Adrenal gland (tissue), 7 donors: ENCODE results near the gene BCAS1.

DNA sequence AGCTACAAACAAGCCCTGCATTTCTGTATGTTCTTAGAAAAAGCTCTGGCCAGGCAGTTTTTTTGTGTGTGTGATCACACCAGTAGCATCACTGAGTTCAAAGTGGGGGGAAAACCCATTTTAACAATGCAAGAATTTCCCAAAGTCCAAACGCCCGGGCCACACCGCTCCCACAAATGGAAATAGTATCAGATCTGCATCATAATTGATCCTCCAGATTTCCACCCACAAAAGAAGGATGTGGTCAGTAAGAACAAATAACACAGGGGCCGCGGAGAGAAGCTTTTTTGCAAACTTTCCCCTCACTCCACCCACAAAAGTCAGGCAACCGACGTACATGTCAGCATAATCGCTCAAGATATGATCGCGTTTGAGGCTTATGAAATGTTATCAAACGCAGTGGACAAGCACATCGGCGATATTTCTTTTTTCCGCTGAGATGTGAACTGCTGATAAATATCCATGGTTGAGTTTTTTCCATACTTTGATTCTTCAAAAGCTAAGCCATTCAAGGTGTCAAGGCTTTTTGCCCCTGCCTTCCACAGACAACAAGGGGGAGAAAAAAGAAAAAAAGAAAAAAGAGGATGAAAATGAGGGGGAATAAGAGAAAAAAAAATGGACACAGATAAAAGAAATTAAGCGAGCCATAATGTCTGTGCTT, 143.6 kb downstream of the ZFP64 start:
- PRO-cap, 3 experiments = no peak in any of the 3 experiments
- RAMPAGE, long total RNA, 4 experiments = no peak in any of the 4 experiments
- RRBS = no CpG with 5 or more reads among the region's 15 CpGs

DNA sequence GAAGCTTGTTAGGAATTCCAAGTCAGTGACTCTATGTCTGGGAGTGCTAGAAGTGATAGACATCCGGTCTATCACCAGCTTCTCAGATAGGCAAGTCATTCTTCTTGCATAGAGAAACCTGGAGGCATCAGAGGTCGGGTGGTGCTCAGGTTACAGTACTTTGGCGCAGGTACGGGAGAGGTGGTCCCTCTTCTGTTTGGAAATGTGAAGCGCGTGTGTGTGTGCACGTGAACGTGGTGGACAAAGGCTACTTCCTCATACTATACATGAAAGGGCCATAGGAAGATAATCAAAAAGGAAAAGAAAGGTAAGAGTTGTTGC, 299.2 kb upstream of the ZFP64 start:
- PRO-cap, 3 experiments = no peak in any of the 3 experiments
- RAMPAGE, long total RNA, 4 experiments = no peak in any of the 4 experiments
- RRBS = no CpG with 5 or more reads among the region's 8 CpGs

DNA sequence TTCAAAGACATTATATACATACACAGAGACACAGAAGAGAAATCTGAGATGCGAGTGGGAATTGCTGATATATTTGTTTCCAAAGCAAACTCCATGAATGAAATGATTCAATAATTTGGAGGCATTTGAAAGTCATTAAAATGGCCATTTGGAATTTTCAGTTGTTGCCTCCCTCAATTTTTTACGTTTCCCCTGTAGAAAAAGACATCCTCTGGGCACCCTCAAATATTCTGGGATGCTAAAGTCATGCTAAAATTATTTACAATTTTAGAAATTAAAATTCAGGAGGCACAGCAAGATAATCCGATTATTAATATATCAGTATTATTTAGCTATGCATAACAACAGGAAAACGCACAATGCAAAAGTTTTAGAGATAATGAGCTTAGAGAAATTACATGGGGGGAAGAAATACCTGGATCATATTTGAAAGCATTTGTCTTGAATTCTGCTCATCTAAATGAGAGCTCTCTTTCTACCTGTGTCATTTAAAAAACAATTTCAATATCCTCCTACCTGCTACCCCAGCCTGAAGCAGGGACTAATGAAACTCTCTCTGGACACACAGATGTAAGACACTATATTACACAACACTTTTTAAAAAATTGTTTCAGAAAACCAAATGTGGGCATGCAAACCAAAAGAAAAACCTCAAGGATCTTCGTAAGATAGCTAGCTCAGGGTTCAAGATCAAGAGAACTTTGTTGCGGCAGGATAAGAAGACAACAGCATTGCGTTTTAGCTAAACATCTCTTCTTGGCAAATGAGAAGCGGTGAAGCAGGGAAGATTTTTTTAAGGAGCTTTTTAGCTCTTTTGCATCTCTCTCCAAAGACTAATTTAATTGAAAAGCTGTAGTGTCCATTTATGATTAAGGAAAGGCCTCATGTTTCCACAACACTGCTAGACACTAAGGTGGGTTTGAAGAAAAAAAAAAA, 7.6 kb downstream of the TSHZ2 start:
- PRO-cap, 3 experiments = no peak in any of the 3 experiments
- RAMPAGE, long total RNA, 4 experiments = no peak in any of the 4 experiments
- RRBS = no CpG with 5 or more reads among the region's 8 CpGs

DNA sequence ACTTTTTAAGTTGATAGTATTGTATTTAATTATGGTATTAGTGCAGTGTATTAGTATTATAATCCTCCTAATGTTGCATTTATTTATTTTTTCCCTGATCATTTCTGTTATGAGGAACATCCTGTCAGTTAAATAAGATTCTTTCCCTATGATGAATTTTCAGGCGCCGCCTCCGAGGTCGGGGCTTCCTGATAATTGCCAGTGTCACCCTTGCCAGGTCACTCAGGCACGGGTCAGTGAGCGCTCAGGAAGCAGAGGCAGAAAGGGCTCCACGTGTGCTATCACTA, 64.8 kb downstream of the TSHZ2 start:
- PRO-cap, 3 experiments = no peak in any of the 3 experiments
- RAMPAGE, long total RNA, 4 experiments = no peak in any of the 4 experiments
- RRBS = no CpG with 5 or more reads among the region's 7 CpGs

GRCh38 chr20:53383660-53384443, 209.8 kb downstream of the ZNF217 start:
- PRO-cap, 3 experiments = no peak in any of the 3 experiments
- RAMPAGE, long total RNA, 4 experiments = no peak in any of the 4 experiments
- RRBS = 55% methylated on average over 2 of the region's 15 CpGs

DNA sequence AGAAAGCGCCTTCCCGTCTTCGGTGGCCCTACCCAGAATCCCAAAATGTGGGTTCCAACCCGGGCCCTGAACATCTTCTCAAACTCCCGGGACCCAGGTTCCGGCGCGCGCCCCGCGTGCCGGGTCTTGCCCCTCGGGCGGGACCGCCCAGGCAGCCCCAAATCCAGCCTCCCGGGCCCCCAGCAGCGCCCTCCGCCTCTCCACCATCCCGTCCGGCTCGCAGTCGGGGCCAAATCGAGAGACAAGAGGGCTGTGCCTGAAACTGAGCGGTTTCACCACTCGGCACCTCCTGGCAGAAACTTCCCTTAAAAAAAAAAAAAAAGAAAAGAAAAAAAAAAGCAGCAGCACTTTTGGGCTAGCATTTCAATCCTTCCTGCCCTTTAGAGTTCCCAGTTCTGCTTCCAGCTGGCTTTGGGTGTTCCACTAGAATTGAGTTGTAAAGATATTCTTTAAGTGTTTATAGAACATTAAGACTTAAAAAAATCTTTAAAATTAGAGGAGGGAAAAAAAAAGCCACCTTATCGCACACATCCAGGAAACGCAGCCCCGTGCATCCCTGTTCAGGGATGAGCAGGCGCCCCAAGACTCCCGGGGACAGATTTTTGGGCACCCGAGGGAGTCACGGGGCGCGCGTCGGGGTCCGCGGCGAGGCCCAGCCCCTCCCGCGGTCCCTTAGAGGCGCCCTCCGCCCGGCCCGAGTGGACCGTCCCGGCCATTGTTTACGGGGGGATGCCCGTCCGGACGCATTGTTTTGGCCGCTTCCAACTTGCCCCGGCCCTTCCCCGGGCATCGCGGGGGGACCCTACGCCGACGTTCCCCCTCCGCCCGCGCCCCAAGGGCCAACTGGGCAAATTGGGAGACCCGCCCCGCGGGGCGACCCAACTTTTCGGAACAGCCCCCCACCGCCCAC, 854 bp downstream of the ZNF217 start:
- PRO-cap, 3 experiments = peak in 3 of 3 experiments; most common plus-strand start position 711 of the sequence (in 2); most common minus-strand start position 236 of the sequence (in 3)
- RAMPAGE, long total RNA, 4 experiments = start-site peak on the minus strand in 1 of 4 experiments, centred at position 237 of the sequence, 7 reads per replicate
- RRBS = 2% methylated on average over 5 of the region's 68 CpGs

GRCh38 chr20:53660080-53660990, 66.7 kb upstream of the ZNF217 start:
- PRO-cap, 3 experiments = peak in 1 of 3 experiments; most common plus-strand start chr20:53660463 (in 1); most common minus-strand start chr20:53660336 (in 1)
- RAMPAGE, long total RNA, 4 experiments = no peak in any of the 4 experiments
- RRBS = no CpG with 5 or more reads among the region's 38 CpGs

- PRO-cap, 3 experiments = peak in 2 of 3 experiments; most common plus-strand start chr20:53828865 (in 1); most common minus-strand start chr20:53828838 (in 1)
- RAMPAGE, long total RNA, 4 experiments = no peak in any of the 4 experiments
- RRBS = no CpG with 5 or more reads among the region's 15 CpGs
These were observed 235.4 kb upstream of the ZNF217 start for GRCh38 chr20:53828590-53829820.

- PRO-cap, 3 experiments = no peak in any of the 3 experiments
- RAMPAGE, long total RNA, 4 experiments = no peak in any of the 4 experiments
- RRBS = no CpG with 5 or more reads among the region's 3 CpGs
These were observed 233.1 kb downstream of the BCAS1 start for GRCh38 chr20:53837285-53837786.

DNA sequence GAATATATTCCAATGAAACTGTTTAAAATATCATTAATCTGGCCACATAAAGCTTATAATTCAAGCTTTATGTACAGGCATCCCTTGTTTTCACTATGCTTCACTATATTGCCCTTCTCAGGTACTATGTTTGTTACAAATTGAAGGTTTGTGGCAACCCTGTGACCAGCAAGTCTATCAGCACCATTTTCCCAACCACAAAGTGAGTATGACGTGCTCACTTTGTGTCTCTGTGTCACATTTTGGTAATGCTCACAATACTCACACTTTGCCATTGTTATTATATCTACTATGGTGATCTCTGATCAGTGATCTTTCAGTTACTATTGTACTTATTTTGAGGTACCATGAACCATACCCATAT, 228.1 kb downstream of the BCAS1 start:
- PRO-cap, 3 experiments = no peak in any of the 3 experiments
- RAMPAGE, long total RNA, 4 experiments = no peak in any of the 4 experiments
- RRBS = no CpG with 5 or more reads among the region's 1 CpG

DNA sequence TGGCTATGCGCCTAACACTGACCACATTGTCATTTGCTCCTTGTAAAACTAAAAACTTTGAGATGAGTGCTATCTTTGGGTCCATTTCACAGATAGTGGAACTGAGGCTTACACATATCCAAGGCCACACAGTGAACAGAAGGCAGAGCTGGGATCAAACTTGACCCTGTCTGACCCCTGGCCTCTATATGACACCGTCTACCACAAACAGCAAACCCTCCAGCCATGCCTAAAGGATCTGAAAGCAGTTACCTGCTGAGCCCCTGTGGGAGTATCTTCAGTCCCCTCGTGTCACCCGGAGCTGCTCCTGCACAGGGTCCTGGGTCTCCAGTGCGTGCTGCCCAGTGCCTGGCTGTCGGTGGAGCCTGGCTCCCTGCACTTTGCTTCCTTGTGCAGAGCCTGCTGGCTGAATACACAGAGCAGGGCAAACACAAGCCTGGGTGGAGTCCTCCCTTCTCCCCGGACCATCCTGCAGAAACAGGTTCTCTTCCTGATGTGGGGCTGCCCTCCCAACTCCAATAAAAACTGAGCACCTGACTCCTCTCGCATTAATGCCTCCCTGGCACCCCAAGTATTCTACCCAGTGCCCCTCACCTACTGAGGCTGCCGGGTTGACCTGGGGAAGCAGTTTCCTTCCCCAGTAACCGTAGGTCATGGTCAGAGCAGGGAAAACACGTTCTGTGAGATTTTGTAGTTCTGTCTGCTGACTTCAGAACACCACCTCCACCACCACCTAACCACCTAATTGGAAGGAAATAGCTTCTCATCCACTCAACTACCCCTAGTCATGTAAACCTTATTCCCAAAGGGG, at the start of gene BCAS1:
Gene BCAS1 (minus strand): TSS at position 414 of the 811 bp plus-strand sequence.
- PRO-cap, 3 experiments = no peak in any of the 3 experiments
- RAMPAGE, long total RNA, 4 experiments = no peak in any of the 4 experiments
- RRBS = no CpG with 5 or more reads among the region's 11 CpGs

DNA sequence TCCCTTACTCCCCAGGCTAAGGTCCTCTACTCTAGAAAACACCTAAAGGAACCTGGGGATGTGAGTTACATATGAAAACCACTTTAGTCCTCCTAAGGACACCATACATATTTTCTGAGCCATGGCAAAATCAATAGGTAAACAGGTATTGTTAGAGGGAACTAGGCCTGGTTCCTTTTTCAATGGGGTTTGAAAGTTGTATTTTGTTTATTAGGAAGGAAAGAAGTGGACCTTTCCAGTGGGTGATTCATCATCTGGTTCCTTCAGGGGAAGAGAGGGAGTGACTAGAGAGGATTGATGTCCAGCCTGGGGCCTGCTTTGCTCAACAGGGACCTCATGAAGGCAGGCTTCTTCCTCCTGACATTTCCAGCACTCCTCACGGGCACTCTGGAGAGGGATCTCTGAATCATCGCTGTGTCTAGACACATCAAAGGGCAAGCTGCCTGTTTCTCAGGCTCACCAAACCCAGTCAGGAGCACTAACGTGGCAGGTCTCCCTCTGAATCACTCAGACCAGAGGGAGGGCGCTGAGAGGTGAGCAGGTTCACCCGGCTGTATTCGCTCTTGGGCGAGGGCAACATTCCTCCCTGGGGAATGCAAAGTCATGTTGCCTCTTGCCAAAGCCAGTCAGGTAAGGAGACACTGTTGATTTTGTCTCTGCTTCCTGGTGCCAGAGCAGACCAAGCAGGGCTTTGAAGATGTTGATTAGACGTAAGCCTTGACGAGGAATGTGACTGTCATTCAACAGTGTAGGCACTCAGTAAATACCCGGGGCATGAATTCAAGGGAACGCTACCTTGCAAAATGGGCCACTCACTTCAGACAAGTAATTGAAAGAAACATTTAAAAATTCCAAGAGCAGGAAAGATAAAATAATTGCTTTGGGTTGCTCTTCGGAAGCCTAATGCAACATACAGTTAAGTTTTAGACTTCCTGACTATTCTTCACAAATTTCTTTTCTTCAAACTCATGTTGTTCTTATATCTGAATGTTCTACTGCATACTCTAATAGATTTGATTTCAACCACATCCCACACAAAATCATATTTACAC, 50.2 kb downstream of the CYP24A1 start:
- PRO-cap, 3 experiments = no peak in any of the 3 experiments
- RAMPAGE, long total RNA, 4 experiments = no peak in any of the 4 experiments
- RRBS = no CpG with 5 or more reads among the region's 12 CpGs

DNA sequence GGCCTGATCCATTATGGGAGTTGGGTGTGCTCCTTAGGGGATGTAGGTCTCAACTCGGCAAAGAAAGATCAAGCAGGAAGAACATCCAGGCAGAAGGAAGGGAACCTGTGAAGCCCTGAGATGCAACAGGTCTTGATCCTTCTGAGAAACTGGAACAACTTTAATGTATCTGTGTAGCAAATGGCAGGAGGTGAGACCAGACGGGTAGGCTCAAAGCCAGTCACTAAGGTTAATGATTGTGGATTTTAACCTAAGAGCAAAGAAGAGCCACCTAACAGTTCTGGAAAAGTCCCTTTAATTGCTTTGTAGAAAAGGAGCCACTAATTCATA, 326.4 kb downstream of the CBLN4 start:
- PRO-cap, 3 experiments = no peak in any of the 3 experiments
- RAMPAGE, long total RNA, 4 experiments = no peak in any of the 4 experiments
- RRBS = no CpG with 5 or more reads among the region's 2 CpGs

DNA sequence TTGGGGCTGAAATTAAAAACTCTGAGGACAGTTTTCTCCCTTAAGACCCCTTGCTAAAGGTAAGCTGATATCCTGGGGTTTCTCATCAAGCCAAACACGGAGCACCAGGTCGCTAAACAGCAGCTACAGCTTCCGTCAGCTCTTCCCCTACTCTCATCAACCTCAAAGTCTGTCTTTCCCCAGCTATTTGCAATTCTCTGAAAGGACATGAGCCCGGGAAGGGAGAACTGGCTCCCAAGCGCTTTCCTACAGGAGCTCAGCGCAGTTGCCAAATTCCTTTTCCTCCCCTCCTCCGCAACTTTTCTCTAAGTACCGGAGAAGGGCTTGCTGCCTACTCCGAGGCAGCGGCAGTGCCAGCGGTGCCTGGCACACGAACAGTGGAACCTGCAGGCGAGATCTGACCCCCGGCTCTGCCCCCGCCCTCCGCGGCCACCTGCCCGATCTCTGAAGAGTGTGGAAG, 2.3 kb downstream of the CBLN4 start:
- PRO-cap, 3 experiments = peak in 1 of 3 experiments; most common plus-strand start position 347 of the sequence (in 1); most common minus-strand start position 155 of the sequence (in 1)
- RAMPAGE, long total RNA, 4 experiments = no peak in any of the 4 experiments
- RRBS = 3% methylated on average over 13 of the region's 18 CpGs

DNA sequence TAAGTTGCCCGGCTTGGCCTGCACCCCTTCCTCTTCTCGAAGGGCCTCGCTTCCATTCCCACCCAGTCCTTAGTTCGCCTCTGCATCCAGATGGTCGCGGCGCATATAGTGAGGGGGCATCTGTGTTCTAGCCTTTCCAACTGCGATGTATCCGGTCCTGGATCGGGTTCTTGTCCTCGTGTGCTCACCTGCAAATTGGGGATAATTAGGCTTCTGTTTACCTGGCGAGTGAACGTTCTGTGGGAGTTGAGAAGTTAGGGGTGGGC, 332 bp downstream of the CSTF1 start:
- PRO-cap, 3 experiments = no peak in any of the 3 experiments
- RAMPAGE, long total RNA, 4 experiments = no peak in any of the 4 experiments
- RRBS = no CpG with 5 or more reads among the region's 13 CpGs

- PRO-cap, 3 experiments = no peak in any of the 3 experiments
- RAMPAGE, long total RNA, 4 experiments = no peak in any of the 4 experiments
- RRBS = no CpG with 5 or more reads among the region's 7 CpGs
These were observed 536 bp downstream of the RTF2 start for GRCh38 chr20:56468887-56469438.

DNA sequence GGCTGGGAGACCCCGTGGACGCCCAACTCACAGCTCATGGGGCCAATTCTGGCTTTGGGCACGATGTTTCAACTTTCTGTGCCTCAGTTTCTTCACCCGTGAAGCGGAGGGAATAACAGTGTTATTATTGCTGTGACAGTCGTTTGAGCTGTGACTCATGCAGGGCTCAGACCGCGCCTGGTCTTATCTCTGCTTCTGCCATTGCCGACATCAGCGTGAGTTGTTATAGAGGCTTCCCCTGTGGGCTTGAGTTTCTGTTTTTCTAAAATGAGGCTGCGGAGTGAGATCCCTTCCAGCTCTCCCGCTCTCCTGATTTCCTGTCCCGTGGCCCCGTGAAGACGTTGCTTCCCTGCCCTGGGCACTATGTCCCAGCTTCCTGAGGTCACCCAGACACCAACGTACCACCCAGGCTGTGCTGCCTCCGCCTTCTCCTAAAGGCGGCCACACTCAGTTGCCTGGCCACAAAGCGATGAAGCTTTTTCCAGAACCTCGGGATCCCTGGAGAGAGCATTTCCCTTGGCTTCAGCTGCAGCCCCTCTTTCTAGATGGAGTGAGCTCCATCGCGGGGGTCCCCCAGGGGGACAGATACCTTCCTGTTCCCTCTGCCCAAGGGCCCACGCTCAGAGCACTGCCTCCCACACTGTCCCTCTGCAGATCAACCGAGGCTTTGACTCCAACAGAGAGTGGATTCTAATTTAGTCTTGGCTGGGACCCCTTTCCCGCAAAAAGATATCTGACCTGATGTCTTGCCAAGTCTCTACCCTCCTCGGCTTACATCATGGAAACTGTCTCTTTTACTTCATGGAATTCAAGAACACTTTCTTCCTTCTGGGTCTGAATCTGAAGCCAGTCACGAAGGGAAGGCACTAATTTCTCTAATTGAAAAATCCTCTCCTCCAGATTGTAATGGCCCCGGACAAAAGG, 278.3 kb downstream of the BMP7 start:
- PRO-cap, 3 experiments = no peak in any of the 3 experiments
- RAMPAGE, long total RNA, 4 experiments = no peak in any of the 4 experiments
- RRBS = no CpG with 5 or more reads among the region's 28 CpGs

DNA sequence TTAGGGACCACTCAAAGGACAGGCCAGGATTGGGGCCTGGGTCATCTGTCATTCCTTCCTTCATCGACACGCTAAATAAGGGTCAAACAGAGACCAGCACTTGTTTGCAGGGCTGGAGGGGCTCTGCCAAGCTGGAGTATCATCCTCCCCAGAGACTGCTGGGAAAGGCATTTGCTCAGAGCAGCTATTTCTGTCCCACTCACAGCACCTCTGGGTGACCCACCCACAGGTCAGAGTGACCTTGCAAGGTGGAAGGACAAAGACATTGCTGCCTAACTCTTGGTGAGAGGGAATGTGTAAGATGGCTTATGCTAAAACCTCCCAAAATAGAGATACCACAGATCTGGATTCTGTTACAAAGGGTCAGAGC, 109.0 kb downstream of the BMP7 start:
- PRO-cap, 3 experiments = no peak in any of the 3 experiments
- RAMPAGE, long total RNA, 4 experiments = no peak in any of the 4 experiments
- RRBS = no CpG with 5 or more reads among the region's 2 CpGs

- PRO-cap, 3 experiments = no peak in any of the 3 experiments
- RAMPAGE, long total RNA, 4 experiments = no peak in any of the 4 experiments
- RRBS = no CpG with 5 or more reads among the region's 5 CpGs
These were observed 15.6 kb upstream of the RBM38 start for GRCh38 chr20:57375647-57375951.

DNA sequence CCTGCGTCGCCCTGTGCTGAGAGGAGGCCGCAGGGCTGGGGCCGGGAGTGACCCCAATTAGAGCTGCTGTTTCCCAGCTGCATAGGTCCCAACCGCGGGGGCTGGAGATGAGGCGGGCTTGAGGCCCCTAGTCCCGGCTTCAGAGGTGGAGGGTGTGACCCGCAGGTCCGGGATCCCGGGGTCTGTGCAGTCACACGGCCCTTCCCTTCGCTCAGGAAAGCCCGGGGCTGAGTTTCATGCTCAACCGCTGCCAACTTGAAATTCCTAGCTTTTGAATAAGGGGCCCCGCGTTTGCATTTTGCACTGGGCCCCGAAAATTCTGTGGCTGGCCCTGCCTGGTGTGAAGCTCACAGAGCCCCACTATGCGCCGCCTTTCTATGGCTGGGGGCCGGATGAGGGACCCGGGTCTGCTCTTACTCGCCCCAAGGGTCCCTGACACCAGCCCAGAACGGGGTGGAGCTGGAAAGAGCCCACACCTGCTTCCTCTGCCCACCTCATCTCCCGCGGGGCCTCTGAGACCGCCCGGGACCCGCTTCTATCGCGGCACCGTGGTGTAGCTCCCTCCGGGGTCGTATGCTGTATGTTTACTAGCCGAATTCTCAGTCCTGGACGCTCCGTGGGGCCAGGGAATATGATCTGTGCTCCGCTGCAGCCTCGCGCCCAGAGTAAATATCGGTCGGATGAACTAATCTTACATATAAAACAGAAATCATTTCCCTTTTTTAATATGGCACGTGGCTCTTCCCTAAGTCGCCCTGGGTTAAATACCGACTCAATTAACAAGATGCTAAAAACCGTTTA, 750 bp upstream of the RBM38 start:
- PRO-cap, 3 experiments = no peak in any of the 3 experiments
- RAMPAGE, long total RNA, 4 experiments = no peak in any of the 4 experiments
- RRBS = 78% methylated on average over 13 of the region's 46 CpGs